Sciatic nerve (tissue), 1 donor: ENCODE data around the genes GALNTL5, XRCC2 and ACTR3B.

- PRO-cap = no peak
These were observed 117.8 kb downstream of the PRKAG2 start for GRCh38 chr7:151758945-151759649.

DNA sequence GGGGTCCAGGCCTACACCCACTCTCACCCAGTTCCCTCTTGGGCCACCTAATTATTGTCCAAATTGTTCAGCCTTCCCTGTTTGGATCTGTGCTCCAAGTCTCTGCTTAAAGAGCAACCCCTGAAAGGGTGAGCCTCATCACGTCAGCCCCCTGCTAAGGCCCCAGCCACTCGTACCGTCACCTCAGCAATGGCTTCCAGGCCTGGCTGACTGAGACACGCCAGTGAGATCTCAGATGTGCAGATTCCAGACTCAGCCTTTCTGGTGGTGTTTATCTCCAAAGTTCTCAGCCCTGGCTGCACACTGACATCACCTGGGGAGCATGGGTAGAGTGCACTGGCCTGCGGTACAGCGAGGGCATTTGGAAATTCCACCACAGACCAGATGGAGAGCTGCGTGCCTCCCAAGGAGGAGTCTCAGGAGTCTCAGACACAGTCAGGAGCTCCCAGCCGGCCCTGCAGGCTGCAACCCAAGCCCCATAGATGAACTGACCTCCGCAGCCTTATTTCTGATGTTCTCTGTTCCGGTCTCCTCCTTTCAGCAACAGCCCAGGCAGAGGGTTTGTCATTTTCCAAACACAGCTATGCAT, 87.4 kb downstream of the PRKAG2 start:
- PRO-cap = no peak

GRCh38 chr7:151813911-151815133, 62.6 kb downstream of the PRKAG2 start:
- PRO-cap = no peak

DNA sequence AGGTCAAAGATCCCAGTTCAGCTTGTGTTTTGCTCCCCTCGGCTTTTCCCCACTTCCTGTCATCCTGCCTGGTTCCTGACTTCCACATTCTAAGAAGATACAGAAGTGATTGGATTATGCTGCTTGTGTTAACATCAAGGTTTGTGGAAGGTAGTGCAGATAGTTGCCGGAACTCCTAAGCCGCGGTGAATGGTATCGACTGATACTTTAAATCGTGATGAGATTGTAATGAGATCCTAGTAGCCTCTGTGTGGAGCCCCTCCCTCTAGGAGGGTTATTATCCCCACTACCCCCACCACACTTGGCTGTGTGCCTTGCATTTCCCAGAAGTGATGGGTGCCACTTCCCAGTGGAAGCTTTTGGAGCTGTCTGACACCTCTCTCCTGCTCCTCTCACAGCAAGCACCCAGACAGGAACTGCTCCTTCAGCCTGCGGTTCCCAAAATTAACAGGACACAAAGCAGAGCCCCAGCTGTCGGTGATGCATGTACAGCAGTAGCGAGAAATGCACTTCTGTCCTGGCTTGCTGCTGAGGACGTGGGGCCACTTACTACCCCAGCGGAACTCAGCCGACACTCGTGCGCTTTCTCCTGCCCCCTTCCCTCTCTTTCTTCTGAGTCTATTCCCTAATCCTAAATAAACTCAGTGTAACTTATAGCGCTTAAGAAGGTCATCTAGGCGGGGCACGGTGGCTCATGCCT, 52.5 kb downstream of the PRKAG2 start:
- PRO-cap = no peak

DNA sequence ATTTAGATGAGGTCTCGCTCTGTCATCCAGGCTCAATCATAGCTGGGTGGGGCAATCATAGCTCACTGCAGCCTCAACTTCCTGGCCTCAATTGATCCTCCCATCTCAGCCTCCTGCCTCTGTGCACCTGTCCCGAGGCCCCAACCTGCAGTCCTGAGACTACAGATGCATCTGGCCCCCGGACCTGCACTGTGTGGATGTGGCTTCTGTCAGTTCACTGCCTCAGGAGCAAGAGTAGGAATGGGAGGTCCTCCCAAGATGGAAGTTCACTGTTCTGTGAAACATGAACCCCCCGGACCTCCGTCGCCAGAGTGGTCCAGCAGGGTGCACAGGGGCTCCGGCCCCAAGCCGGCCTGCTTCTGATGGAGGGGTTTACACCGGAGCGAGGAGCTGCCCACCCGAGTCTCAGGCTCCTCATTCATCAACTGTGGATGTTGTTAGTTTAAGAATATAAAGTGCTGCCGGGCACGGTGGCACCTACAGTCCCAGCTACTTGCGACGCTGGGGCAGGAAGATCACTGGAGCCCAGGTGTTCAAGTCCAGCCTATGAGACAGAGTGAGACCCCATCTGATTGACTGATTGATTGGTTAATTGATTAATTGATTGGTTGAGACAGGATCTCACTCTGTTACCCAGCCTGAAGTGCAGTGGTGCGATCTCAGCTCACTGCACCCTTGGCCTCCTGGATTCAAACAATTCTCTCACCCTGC, 36.4 kb downstream of the PRKAG2 start:
- PRO-cap = no peak

DNA sequence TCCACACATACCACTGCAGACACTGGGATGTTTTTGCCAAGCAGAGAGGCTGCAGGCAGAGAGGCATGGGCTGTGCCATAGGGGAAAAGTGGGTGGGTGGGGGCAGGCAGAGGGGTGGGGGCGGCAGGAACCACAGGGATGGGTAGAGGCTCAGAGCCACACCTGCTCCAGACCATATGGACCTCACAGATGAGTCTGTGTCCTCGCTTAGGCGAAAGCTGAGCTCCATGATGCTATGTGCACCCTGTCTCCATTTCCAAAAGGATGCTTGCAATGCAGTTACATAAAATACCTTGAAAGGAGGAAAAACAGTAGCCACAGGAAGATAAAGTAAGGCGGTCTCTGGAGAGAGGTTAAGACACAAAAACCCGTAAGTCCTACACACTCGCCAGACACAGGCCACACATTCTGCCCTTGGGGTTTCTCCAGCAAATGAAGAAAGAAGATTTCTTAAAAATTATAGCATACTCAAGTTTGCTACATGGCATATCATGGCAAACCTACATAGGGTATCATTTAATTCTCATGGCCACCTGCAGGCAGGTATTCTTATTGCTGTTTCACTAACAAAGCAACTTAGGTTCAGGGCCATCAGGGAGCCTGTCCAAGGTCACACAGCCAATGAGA, 21.2 kb downstream of the PRKAG2 start:
- PRO-cap = no peak

DNA sequence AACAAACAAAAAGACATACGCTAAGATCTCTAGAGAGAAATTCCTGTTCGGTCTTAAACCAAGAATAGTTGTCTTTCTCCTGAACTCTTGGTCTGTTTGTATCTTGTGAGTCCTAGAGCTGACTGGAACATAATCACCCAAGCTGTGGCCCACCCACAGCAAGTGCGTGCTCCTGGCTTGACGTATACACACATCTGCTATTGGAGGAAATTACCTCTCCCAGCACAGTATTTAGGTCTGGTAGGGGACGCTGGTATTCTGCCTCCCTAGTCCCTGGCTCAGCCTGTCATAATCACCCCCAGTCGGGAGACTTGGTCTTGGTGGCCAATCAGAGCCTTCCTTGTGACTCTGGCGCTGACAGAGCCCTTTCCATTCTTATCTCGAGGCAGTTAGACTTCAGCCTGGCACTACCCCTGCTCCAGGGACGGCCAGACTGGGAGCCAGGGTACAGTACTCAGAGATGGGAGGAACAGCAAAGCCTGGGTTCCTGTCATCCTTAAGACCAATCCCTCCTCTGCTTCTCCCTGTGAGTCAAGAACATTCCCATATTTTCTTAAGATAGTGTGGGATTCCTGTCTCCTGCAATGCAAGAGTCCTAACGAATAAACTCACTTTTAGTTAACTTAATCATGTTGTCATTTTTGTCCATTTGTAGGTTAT, 14.3 kb upstream of the PRKAG2 start:
- PRO-cap = no peak

DNA sequence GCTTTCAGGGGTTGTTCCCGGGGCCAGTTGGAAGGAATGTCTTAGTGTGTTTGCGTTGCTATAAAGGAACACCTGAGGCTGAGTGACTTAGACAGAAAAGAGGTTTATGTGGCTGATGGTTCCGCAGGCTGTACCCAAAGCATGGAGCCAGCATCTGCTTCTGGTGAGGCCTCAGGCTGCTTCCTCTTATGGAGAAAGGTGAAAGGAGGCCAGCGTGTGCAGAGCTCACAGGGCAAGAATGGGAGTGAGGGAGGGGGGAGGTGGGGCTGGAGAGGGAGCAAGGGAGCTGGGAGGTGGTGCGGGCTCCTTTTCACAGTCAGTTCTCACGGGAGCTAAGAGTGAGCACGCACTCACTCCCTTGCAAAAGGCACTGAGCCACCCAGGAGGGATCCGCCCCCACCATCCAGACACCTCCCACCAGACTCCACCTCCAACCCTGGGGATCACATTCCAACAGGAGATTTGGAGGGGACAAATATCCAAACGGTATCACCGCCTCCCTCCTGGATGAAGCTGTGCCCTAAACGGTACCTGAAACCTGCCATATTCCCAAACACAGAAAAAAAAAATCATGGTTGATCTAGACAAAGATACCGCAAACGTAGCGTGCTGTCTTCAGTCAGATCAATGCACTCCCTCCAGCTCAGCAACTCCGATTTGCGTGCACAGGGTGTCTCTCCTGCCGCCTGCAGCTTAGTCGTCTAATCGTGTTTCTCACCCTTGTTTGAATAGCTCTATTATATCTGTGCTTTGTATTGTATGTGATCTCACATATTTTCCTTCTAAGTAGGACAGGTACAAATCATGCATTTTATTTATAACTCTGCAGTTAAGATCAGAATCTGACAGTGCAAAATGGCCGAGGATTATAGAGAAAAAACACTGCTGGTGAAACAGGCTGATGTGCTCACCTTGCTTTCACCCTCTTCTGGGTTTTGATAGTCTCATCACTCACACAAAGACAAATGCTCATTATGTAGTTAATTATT, 20.3 kb upstream of the PRKAG2 start:
- PRO-cap = no peak

- PRO-cap = bidirectional peak, plus-strand start at chr7:151923418, minus-strand start at chr7:151923153
These were observed 33.0 kb upstream of the GALNTL5 start for GRCh38 chr7:151922977-151923892.

GRCh38 chr7:151956128-151956626, at the start of gene GALNTL5:
TSS of gene GALNTL5 (plus strand) at chr7:151956446.
- PRO-cap = no peak

- PRO-cap = no peak
These were observed 106.5 kb downstream of the GALNT11 start for GRCh38 chr7:152131610-152132769.

- PRO-cap = no peak
These were observed 198.7 kb downstream of the GALNT11 start for GRCh38 chr7:152223945-152224751.

- PRO-cap = no peak
These were observed 195.1 kb downstream of the KMT2C start for GRCh38 chr7:152240541-152241341.

- PRO-cap = no peak
These were observed 23.1 kb downstream of the KMT2C start for GRCh38 chr7:152412602-152413166.

DNA sequence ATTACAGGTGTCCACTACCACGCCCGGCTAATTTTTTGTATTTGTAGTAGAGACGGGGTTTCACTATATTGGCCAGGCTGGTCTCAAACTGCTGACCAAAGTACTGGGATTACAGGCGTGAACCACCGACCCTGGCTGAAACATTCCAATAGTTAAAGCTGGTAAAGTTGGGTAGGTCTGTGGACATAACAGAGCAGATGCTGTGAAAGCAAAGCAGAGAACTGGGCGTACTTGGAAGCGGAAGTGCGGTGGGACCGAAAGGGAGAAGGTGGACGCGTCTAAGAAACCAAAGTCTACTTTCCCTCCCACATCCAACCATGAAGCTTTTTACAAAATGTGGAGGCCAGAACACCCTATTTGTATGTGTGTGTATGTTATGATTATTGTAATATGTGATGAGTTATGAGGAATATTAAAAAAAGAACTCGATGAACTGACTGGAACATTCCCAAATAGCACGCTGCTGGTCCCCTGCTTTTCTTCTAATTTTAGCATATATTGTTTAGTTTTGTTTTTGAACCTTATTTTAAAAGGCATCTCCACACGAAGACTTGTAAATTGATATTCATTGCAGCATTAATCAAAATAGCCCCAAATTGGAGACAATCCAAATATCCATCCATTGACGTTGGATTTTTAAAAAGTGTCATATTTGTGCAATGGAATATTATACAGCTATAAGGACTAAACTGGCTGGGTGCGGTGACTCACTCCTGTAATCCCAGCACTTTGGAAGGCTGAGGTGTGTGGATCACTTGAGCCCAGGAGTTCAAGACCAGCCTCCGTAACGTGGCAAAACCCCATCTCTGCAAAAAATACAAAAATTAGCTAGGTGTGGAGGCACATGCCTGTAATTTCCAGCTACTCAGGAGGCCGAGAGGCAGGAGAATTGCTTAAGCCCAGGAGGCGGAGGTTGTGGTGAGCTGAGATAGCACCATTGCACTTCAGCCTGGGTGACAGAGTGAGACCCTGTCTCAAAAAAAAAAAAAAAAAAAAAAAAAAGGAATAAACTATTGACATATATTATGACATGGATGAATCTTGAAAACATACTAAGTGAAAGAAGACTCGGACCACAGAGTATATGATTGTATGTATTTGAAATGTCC, 35.3 kb downstream of the XRCC2 start:
- PRO-cap = no peak

GRCh38 chr7:152676047-152676464, at the start of gene XRCC2:
TSS of gene XRCC2 (minus strand) at chr7:152676141.
- PRO-cap = bidirectional peak, plus-strand start at chr7:152676332, minus-strand start at chr7:152676141

GRCh38 chr7:152759251-152759942, at the start of gene ACTR3B:
TSS of gene ACTR3B (plus strand) at chr7:152759752.
- PRO-cap = unidirectional peak, plus-strand start at chr7:152759767

DNA sequence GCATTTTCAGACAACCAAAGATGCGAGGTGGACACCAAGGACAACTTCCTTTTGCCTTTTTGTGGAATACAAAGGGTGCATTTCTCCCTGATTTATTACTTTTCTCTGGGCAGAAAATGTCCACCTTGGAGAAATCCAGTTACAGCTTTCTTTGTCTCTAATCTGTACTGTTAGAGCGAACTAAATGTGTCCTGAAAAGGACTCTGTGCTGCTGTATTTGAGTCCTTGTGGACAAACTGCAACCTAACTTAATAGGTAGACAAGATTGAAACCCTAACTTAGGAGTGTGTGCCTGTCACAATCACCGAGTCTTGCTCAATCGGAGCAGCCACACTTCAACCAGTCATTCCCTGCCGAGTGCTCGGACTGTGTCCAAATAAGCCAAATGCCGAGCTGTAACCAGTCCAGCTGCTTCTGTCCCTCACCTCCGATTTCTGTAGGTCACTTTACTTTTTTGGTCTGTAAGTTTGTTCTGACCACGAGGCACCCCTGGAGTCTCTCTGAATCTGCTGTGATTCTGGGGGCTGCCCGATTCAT, 139.8 kb downstream of the ACTR3B start:
- PRO-cap = no peak

DNA sequence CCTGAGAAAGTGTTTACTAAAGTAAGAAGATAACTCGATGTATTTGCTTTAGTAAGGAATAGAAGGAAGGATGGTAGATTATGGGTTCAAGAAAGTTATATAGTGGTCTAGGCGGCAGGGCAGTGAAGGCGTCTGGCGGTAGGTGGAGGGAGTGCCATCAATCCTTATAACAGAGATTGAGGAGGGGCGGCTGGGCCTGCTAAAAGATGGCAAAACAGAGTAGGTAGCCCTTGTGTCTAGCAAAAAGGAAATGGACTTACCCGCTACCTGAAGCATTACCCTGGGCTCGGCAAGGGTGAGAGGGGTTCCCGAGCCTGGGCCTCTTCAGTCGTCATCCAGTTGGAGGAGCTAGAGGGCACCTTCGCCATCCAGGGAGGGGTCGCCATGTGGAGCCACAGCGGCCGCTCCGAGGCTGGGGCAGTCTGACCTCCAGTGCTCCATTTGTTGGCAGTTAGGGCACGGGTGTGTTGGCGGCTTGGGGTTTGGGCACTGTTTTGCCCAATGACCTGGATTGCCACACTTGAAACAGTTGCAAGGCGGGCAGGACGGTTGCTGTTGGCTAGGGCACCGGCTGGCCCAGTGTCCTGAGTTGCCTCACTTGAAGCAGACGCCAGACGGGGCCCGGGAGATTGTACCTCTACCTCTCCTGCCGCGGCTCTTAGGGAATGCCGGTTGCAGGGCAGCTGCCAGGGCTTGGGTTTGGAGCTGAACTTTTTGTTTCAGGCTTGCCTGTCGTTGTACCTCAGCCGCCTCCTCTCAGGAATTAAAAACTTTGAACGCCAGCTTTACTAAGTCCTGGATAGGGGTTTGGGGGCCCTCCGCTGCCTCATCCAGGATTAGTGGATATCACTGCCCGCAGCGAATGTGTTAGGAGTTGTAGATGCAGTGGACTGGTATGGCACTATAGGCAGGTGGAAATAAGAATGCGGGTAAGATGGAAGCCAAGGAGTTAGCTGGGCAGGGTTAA, 640.1 kb upstream of the DPP6 start:
- PRO-cap = no peak

GRCh38 chr7:153522290-153522837, 529.8 kb upstream of the DPP6 start:
- PRO-cap = no peak